Retinal pigment epithelial cell (primary cell): ENCODE data around the gene NEMF.

GRCh38 chr14:36659598-36660446, 1.8 kb upstream of the PAX9 start:
- RRBS, result no CpG with 5 or more reads among the region's 22 CpGs

- RRBS, result no CpG with 5 or more reads among the region's 4 CpGs
These were observed 145.3 kb downstream of the SLC25A21 start for GRCh38 chr14:37027037-37027621.

DNA sequence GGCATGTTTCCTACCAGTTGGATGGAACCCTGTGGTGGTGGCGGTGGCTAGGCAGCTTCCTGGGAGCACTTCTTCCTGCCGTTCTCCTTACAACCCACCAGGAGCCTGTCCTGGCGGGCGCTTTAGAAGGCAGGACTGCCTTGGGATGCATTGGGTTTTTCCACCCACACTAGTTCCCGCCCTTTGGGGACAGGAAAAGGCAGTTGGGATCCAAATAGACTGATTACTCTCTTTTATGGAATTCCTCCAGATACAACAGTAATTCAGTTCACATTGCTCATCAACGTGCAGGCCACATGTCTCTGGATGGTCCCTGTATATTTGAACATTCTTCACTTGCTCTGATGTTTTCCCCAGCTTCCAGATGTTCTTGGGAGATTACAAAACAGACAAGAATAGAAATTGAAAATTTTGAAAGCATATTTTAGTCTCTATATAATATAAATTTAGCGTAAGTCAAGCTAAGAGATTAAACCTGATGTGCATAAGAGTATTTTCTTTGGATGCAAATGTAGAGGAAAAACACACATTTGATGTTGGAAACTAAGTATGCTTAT, 305.6 kb upstream of the SSTR1 start:
- RRBS, result no CpG with 5 or more reads among the region's 7 CpGs

DNA sequence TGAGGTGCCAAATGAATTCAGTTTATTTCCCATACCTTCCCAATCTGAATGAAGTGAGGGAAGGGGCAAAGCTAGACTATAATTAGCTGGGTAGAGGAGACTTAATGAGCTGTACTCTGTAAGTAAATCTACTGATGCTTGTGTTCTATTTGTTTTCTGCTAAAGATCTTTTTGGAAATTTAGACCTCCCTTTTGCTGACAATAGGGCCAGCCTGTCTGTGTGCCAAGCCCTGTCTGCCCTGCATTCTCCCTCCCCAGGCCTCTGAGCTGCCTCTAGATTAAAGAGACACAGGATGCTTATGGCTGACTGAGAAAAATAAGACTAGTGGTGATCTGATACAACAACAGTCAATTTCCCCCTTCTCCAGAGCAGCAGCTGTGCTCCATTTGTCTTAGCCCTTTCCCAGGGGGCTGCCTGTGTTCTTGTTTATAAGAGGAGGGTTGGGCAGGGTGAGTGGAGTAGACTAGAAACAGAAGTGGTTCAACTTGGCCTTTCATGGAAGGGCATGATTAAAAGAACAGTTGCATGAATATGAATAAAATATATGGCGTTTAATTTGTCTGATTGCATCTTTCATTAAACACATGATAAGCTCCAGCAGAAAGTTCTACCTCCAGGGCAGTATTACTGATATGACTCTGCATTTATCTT, 149.9 kb upstream of the CLEC14A start:
- RRBS, result no CpG with 5 or more reads among the region's 1 CpG

DNA sequence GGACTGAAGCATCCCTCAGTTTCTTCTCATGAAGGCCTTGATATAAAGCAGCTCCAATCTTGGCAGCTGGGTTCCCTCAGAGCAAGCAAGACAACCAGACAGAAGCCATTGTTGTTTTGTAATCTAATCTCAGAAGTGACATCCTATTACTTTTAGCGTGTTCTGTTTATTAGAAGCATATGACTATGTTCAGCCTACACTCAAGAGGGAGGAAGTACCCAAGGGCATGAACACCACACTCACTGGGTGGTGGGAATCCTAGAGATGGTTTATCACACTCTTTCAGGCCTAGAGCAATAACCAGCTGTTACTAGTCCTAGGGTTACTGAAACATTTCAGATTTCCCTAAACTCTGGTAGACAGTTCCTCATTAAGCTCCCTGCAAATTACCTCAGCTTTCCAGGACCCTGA, 222.2 kb downstream of the SEC23A start:
- RRBS, result no CpG with 5 or more reads among the region's 1 CpG

GRCh38 chr14:39176467-39176699, 1.3 kb downstream of the PNN start:
- RRBS, result no CpG with 5 or more reads among the region's 1 CpG

- RRBS, result no CpG with 5 or more reads among the region's 4 CpGs
These were observed 7.1 kb downstream of the PNN start for GRCh38 chr14:39182267-39182507.

- RRBS, result no CpG with 5 or more reads among the region's 4 CpGs
These were observed 34.5 kb downstream of the MIA2 start for GRCh38 chr14:39268235-39268673.

DNA sequence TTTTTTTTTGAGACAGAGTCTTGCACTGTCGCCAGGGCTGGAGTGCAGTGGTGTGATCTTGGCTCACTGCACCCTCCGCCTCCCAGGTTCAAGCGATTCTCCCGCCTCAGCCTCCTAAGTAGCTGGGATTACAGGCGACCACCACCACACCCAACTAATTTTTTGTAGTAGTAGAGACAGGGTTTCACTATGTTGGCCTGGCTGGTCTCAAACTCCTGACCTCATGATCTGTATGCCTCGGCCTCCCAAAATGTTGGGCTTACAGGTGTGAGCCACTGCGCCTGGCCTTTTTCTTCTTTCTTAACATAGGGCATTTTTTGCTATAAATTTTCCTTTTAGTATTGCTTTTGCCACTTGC, 21.1 kb downstream of the FBXO33 start:
- RRBS, result no CpG with 5 or more reads among the region's 7 CpGs

GRCh38 chr14:40629650-40630281, 976.9 kb upstream of the LRFN5 start:
- RRBS, result 97% methylated on average over 4 of the region's 41 CpGs

- RRBS, result no CpG with 5 or more reads among the region's 5 CpGs
These were observed 931.8 kb upstream of the MDGA2 start for GRCh38 chr14:48607214-48607574.

DNA sequence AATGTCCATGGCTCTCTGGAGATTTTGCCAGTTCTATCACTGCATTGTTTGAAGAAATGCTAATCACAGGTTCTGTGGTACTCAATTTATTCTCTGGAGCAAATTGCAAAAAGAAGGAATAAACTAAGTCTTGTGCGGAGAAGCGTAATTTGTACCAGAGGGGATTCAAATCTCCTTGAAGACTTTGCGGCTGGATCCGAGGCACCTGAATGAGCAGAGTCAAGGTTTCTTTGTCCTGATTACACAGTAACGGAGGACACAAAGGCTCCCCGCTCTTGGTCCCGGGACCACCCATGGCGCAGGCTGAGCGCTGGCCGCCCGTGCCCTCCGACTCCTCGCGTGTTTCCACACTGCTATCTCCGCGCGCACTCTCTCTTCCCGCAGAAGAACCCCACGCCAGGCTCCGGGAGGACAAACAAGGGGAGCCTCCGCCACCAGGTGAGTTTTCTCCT, 1.7 kb downstream of the DNAAF2 start:
- RRBS, result under 1% methylated on average over 2 of the region's 21 CpGs

DNA sequence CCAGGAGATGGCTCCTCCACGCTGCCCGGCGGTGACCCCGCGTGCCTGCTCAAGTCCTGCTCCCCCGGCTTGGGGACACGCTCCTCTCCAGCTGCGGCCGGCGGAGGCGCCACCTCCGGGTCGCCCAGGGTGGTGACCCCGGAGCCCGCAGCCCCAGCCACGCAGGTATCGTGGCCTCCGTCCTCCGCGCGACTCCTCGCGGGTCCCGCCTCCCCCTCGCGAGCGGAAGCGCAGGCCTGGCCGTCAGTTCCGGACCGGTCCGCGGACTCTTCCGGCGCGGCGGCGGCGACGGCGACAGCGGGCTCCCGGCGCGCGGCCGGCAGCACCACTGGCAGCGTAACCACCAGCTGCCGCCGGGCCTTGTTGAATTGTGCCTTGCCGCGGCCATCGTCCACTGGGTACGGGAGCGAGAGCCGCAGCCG, 1.3 kb downstream of the DNAAF2 start:
- RRBS, result under 1% methylated on average over 18 of the region's 57 CpGs

GRCh38 chr14:49852159-49853424, at the start of gene NEMF:
TSS of gene NEMF (minus strand) at chr14:49852788.
- RRBS, result no CpG with 5 or more reads among the region's 66 CpGs

GRCh38 chr14:49880215-49881011, 12.5 kb upstream of the ARF6 start:
- RRBS, result no CpG with 5 or more reads among the region's 12 CpGs

GRCh38 chr14:49986534-49987206, 93.8 kb downstream of the ARF6 start:
- RRBS, result no CpG with 5 or more reads among the region's 7 CpGs

GRCh38 chr14:49987207-49987673, 94.4 kb downstream of the ARF6 start:
- RRBS, result no CpG with 5 or more reads among the region's 6 CpGs

- RRBS, result no CpG with 5 or more reads among the region's 13 CpGs
These were observed 55.6 kb downstream of the VCPKMT start for GRCh38 chr14:50060526-50061386.